ENCODE results near the gene TCAP.

DNA sequence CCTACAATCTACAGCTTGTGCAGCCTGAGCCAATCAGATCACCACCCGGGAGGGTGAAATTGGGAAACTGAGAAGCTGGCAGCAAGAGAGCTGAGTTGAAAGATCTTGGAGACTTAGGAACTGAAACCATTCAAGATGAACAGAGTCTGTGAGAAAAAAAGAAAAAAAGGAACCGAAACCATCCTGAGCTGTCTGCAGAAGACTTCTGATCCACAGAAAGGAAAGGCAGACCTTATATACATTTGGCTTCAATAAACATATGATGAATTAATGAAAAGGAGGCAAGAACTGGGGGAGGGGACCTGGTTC, 32.7 kb downstream of the PLXDC1 start:
- PRO-cap, 2 experiments, result no peak in any of the 2 experiments

- PRO-cap, 2 experiments, result no peak in any of the 2 experiments
Observed at GRCh38 chr17:39137638-39137899, 13.9 kb downstream of the PLXDC1 start.

DNA sequence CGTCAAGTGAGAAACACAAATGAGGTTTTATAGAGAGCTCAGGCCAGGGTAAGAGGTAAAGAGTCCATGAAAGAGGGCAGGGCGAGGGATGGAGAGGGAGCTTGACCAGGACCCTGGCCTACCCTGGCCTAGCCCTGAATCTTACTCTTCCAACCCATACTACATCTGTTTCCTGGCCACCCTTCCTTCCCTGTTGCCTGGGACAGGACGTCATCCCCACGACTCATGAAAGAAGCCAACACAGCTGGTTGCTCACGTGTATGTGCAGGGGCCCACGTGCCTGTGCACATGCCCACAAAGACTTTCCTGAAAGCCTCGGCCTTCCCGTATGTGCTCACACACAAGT, 7.2 kb downstream of the PLXDC1 start:
- PRO-cap, 2 experiments, result no peak in any of the 2 experiments

DNA sequence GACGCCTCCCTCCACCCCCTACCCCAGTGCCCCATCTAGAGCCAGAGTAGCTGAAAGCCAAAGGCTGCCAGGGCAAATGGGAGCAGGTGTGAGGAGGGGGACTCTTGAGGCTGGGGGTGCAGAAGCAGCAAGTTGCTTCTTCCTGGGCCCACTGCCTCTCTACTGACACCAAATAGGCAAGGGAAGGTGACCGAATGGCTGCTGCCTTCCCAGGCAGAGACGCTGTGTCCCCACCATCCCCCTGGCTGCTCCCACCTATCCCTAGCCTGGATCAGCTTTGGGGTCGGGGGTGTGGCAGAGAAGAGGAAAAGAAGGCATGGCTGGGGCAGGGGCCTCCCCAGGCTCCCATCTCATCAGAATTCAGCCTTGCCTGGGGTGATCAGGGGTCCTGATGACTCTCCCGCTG, 775 bp downstream of the PLXDC1 start:
- PRO-cap, 2 experiments, result no peak in any of the 2 experiments

- PRO-cap, 2 experiments, result no peak in any of the 2 experiments
Observed at GRCh38 chr17:39195723-39196185, 1.7 kb downstream of the CACNB1 start.

- PRO-cap, 2 experiments, result no peak in any of the 2 experiments
Observed at GRCh38 chr17:39256615-39257086, 30.9 kb upstream of the STAC2 start.

DNA sequence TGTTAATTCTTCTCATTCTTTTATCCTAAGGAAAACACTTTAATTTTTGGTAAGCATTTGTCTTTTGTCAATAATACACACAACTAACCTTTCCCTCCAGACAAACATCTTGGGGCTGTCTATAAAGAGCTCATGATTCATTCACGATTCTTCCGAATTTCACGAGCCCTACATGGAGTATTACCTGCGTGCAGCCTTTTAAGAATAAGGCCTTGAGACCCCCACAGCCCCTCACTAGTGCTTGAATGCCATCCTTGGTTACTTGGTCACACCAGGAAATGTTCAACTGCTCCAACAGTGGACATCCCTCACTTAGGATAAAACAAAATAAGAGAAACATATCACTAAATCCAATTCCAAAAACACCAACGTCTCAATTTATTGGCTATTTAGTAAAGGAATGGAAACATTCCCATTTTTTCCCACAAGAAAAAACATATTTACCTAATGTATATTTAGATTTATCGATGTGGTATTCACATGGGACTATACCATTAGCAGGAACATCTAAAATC, 56.9 kb upstream of the STAC2 start:
- PRO-cap, 2 experiments, result no peak in any of the 2 experiments

GRCh38 chr17:39593199-39593456, 14.6 kb downstream of the NEUROD2 start:
- PRO-cap, 2 experiments, result no peak in any of the 2 experiments

GRCh38 chr17:39617299-39618470, 9.1 kb upstream of the PPP1R1B start:
- PRO-cap, 2 experiments, result no peak in any of the 2 experiments

- PRO-cap, 2 experiments, result no peak in any of the 2 experiments
Observed at GRCh38 chr17:39627935-39628973, 1.5 kb downstream of the PPP1R1B start.

DNA sequence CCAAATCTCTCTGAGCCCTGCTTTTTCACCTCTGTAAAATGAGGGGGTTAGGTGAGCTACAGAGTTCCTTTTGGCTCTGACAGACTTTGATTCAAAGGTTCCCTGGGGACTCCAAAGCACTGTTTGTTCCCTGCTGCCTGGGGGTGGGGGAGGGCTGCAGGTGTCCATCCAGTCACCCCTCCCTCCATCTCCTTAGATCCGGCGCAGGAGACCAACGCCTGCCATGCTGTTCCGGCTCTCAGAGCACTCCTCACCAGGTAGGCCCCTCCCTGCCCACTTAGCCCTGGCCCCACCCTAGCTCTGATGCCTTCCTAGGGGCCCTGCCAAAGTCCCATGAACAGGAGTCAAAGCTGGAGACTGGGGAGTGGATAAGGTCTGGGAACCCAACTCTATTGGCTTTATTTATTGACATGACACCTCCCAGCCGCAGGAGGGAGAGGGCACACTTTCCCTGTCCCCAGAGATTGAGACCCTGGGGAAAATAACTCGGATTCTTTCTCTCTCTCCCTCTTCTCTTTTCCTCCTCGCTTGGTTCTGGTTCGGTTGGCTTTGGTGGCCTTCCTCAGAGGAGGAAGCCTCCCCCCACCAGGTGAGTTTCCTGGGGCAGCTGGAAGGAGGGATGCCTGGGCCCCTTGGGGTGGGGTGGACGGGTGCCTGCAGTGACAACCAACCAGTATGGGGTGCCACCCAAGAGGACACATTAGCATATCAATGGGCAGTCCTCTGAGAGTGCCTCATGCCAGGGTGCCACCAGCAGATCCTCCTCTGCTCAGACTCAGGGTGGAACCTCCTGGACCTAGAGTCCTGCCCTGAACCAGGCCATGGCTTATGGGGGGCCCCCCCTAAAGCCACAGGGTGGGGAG, 2.5 kb downstream of the PPP1R1B start:
- PRO-cap, 2 experiments, result no peak in any of the 2 experiments

DNA sequence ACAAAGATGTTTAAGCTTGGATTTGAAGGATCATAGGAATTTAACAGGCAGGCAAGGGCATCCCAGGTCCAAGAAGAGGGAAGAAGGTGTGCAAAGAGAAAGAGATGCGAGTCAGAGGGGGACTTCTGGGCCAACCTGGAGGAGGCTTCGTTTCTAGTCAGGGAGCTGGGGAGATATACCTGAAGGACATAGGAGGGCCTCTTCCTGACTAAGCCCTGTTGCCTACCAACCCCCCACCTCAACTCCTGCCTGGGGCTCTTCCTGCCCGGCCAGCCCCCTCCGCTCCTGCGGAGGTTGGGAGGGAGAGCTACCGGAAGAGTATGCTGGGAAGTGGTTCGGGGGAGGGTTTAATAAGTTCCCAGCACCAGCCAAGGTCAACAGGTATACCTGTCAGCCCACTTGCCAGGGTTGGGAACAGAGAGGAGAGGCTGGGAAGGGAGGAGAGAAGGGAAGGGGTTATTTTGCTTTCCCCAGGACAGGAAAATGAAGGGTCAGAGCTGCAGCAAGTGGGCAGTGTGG, 4.6 kb downstream of the PPP1R1B start:
- PRO-cap, 2 experiments, result no peak in any of the 2 experiments

DNA sequence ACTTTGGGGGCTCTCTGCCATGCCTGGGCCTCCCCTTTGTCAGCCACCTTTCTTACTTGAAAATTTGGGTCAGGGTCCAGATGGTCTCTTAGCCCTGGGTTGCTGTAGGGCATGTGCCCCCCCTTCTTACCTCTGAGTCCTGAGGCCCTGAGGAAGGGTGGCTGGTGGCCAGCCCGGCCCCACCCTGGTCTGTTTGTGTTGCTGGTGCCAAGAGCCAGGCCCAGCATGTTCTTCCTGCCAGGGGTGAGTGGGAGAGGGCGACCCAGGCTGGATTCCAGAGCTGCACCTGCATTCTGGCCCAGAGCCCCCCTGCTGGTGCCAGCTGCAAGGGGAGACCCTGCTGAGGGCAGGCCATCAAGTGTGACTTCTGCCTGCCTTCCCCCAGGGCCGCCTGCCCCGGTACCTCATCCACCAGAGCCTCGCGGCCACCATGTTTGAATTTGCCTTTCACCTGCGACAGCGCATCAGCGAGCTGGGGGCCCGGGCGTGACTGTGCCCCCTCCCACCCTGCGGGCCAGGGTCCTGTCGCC, 2.7 kb upstream of the TCAP start:
- PRO-cap, 2 experiments, result no peak in any of the 2 experiments

DNA sequence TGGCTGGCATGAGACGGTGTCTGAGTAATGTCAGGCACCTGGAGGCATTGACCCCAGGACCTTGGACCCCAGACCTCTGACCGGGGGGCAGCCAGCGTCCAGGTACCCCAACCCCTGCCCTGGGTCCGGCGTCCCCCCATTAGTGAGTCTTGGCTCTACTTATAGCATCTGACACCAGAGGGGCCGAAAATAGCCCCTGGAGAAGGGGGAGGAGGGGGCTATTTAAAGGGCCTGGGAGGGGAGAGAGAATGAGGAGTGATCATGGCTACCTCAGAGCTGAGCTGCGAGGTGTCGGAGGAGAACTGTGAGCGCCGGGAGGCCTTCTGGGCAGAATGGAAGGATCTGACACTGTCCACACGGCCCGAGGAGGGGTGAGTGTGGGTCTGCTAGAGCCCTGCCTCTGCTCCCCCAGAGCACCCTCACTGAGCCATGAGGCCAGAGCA, at the start of gene TCAP:
TSS of gene TCAP (plus strand) at position 251 of the 443 bp plus-strand sequence.
- PRO-cap, 2 experiments, result peak in 2 of 2 experiments; most common plus-strand start position 251 of the sequence (in 2); most common minus-strand start position 161 of the sequence (in 2)

DNA sequence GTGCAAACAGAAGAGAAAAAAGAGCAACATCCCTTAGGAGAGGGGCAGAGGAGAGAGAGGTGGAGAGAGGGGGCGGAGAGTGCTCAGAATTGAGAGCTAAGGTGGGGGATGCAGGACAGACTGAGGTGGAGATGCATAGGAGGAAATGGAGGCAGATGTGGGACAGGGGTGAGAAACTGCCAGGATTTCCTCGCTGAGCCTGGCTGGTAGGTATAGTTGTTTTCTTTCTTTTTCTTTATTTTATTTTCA, 487 bp downstream of the PNMT start:
- PRO-cap, 2 experiments, result no peak in any of the 2 experiments

DNA sequence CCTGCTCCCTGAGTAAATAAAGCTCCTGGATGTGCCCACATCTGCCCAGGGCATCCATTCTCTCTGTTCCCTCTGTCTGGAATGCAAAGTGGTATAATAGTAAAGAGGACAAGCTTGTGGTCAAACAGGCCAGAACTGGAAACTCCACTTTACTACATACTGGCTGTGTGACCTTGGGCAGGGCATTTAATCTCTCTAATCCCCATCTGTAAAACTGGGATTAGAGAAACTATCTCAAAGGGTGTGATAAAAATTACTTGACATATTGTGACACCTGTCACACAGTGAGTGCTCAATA, 868 bp downstream of the PGAP3 start:
- PRO-cap, 2 experiments, result no peak in any of the 2 experiments

- PRO-cap, 2 experiments, result no peak in any of the 2 experiments
Observed at GRCh38 chr17:39701004-39702077, 1.5 kb downstream of the ERBB2 start.

DNA sequence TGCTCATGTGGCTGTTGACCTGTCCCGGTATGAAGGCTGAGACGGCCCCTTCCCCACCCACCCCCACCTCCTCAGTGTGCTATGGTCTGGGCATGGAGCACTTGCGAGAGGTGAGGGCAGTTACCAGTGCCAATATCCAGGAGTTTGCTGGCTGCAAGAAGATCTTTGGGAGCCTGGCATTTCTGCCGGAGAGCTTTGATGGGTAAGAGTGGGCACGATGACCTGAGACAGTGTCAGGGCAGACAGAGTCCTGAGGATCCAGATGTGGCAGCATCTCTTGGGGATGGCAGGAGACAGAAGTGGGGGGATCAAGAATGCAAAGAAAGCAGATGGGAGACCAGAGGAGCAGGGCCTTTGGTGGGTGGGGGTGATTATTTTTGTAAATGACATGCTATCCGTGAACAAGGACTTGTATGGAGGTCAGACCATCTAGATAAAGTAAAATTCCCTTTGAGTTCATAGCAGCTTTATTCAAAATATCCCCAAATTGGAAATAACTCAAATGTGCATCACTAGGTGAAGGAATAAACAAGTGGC, 12.5 kb downstream of the ERBB2 start:
- PRO-cap, 2 experiments, result no peak in any of the 2 experiments

- PRO-cap, 2 experiments, result no peak in any of the 2 experiments
Observed at GRCh38 chr17:39713675-39713875, 13.7 kb downstream of the ERBB2 start.

- PRO-cap, 2 experiments, result no peak in any of the 2 experiments
Observed at GRCh38 chr17:39735742-39736793, 1.7 kb upstream of the GRB7 start.

All from heart right ventricle (tissue), 2 donors.